ENCODE measurements around a stretch of chr19.

DNA sequence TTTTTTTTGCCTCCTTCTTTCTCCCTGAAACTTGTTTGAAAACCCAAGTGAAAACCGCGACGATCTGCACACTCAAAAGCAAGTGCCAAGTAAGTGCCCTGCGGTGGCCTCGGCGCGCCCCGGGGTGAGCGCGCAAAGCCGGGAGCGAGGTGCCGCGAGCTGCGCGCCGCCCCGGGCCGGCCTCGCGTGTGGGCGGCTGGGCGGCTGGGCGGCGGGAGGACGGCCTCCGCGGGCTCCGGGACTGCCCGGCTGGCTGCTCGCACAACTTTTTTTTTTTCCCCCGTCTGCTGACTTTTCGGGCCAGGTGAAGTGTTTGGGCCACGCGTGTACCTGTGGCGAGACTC lies 143.6 kb upstream of the ZNF536 start:
- RRBS: 4% methylated on average over 6 of the region's 36 CpGs

DNA sequence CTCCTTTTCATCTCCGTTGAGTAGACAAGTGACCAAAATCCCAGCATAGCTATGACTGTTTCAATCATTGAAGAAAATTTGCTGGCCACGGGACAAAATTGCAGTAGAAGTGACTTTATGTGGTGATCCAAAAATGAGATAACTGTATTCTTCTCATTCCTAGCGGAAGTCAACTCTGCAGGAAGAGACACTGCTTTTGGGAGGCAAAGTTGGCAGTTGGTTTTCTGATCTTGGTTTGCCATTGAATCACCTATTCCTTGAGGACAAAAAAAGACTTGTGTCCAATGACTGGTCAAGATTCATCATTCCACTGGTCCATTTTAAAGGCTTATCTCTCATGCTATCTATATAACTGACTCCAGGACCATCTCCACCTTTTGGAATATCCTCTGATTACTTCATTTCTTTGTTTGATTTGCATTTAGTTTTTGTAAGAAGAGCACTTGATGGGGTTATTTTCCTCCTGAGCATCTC lies 454.3 kb downstream of the ZNF536 start:
- RRBS: no CpG with 5 or more reads among the region's 3 CpGs

GRCh38 chr19:31262582-31263071 lies 86.6 kb downstream of the TSHZ3 start:
- RRBS: no CpG with 5 or more reads among the region's 8 CpGs

DNA sequence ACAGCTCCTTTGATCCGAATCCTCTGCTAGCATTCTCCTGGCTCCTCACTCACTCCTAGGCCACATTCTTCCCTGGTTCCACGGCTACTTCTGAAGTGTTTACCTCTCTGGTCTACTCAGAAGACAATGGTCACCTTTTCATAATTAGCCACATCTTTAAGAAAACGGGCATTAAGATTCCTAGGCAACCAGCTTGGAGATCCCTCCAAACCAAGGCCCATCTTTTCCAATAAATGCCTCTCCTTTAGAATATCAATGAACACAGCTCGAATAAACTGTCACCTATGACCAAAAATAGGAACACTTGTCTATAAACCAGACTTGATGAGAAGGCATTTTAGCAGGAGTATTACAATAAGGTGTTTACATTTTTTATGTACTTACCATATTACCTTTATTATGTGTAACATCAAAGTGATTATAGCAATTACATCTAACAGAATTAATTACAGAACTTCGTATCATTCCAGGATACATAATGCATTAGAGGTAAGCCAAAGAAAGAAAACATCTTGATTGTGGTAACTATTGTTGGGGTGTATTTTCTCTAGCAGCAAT lies 7.4 kb downstream of the TSHZ3 start:
- RRBS: no CpG with 5 or more reads among the region's 5 CpGs

GRCh38 chr19:31968771-31969412 lies 376.5 kb upstream of the ZNF507 start:
- RRBS: no CpG with 5 or more reads among the region's 8 CpGs

- RRBS: no CpG with 5 or more reads among the region's 16 CpGs
Observed at GRCh38 chr19:32354419-32354939, 9.1 kb downstream of the ZNF507 start.

DNA sequence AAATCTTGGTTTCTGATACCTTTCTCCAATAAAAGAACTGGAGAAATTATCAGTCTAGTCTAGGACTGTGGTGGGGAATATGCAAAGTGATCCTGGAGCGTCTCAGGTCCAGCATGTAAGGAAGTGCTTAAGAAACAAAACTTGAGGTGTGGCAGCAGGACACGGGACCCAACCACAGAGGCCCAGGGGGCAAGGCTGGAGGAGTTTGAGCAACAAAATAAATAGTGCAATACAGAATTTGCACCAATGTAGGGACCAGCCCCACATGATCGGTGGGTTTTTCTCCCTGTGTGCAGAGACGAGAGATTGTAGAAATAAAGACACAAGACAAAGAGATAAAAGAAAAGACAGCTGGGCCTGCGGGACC lies 29.2 kb upstream of the DPY19L3 start:
- RRBS: no CpG with 5 or more reads among the region's 5 CpGs

DNA sequence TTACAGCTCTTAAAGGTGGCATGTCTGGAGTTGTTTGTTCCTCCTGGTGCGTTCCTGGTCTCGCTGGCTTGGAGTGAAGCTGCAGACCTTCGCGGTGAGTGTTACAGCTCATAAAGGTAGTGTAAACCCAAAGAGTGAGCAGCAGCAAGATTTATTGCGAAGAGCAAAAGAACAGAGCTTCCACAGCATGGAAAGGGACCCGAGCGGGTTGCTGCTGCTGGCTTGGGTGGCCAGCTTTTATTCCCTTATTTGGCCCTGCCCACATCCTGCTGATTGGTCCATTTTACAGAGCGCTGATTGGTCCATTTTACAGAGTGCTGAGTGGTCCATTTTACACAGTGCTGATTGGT lies 8.3 kb downstream of the NUDT19 start:
- RRBS: no CpG with 5 or more reads among the region's 8 CpGs

- RRBS: 97% methylated on average over 1 of the region's 9 CpGs
Observed at GRCh38 chr19:33024434-33024863, 40.2 kb downstream of the RHPN2 start.

- RRBS: 96% methylated on average over 6 of the region's 37 CpGs
Observed at GRCh38 chr19:33206930-33207483, 12.9 kb downstream of the LRP3 start.

DNA sequence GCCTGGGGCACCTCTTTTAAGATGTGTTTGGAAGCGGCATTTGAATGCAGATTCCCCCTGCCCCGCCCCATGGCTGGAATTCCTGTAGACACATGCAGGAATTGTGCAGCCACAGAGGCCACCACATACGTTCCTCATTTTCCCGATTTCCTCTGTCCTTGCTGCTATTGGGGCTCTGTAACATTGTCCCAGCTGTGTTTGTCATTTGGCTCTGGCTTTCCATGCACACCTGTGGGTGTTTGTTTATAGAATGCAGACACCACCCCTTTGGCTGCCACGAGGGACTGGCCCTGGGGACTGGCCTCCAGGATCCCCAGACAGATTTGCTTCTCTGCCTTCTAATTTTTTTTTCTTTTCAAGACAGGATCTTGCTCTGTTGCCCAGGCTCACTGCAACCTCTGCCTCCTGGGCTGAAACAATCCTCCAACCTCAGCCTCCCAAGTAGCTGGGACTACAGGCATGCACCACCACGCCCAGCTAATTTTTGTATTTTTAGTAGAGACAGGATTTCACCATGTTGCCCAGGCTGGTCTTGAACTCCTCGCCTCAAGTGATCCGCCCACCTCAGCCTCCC lies 16.2 kb downstream of the CEBPA start:
- RRBS: no CpG with 5 or more reads among the region's 8 CpGs

DNA sequence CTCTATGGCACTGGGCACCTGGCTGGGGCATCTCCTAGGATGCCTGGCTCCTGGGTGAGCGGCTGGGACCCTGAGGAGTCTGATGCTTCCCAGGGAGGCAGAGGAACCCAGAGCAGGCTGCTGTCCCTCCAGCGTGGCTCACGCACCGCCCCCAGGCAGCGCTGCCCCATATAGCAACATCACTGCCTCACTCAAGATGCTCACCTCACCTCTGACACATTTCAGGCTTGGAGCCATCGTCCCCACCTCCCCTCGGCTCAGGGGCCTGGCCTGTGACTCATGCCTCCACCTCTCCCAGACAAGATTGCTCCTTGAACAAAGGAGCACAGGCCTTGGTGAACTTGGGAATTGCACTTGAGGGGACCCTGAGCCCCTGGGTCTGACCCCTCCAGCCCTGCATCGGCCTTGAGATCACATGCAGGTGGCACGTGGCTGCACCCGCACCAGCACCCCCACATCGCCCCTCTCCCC lies 11.4 kb downstream of the CEBPA start:
- RRBS: no CpG with 5 or more reads among the region's 11 CpGs

GRCh38 chr19:33293329-33293678 lies 9.0 kb downstream of the CEBPA start:
- RRBS: no CpG with 5 or more reads among the region's 11 CpGs

DNA sequence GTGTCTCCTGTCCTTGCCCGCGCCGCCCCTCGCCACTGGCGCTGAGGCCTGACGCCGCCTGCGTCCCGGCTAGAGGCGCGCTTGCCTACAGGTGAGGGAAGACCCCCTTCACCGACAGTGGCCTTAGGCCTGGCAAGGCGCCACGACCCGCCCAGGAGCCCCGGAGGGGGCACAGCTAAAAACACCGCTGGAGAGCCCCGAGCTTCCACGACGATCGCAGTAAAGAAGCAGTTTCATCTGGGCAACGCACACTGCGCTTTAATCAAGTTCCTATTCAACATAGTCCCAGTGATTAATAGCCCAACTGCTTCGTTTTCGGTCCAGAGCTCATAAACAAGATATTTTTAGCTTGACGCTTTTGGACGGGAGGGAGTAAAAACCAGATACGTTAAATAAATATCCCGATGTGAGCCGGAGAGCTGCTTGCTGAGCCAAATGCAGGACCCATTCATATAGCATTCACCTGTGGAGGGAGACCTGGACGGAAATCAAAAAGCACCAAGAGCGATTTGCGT lies 1.5 kb upstream of the CEBPA start:
- RRBS: 82% methylated on average over 11 of the region's 33 CpGs

GRCh38 chr19:33325787-33326319 lies 23.5 kb upstream of the CEBPA start:
- RRBS: no CpG with 5 or more reads among the region's 8 CpGs

GRCh38 chr19:33373890-33374927 lies 700 bp downstream of the CEBPG start:
- RRBS: 3% methylated on average over 27 of the region's 78 CpGs

DNA sequence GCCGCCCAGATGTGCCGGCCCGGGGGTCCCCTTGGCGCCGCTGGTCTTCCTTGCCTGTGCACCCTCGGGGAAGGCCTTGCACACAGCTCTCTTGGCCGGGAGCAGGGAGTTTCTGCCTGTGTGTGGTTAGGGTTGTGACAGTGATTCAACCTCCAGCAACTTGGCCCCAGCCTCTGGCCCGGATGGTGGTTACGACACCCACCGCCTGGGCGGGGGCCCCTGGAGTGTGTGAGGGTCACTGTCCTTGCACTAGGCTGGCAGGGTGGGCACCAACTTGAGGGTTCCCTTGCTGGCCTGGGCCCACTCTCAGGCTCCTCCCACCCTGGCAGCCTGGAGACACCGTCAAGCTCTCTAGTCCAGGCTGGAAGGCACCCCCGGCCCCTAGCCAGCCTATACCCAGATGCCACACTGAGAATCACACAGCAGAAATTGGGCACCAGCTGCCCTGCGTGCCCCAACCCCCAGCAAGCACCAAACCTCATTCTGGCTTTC lies 20.9 kb downstream of the CEBPG start:
- RRBS: 62% methylated on average over 6 of the region's 14 CpGs

DNA sequence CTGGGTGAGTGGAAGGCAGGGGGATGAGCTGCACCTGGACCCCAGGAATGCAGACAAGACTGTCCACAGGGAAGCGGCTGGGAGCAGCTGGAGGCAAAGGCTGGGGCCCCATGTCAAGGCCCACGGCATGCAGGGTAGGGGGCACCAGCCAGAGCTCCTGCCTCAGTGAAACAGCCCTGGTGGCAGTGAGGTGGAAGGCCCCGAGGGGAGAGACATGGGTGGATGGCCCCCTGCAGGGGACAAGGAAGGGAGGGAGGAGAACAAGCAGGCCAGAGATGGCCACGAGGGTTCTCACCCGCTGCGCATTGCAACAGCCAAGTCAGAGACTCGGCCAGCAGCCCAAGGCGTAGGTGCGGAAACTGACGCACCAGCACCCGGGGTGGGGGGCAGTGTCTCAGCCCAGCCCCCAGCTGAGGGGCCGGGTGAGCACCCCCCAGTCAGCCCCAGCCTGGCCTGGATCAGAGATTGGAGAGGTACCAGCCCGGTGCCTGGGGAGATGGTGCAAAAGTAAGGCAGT lies 34.3 kb downstream of the PEPD start:
- RRBS: 78% methylated on average over 3 of the region's 13 CpGs

DNA sequence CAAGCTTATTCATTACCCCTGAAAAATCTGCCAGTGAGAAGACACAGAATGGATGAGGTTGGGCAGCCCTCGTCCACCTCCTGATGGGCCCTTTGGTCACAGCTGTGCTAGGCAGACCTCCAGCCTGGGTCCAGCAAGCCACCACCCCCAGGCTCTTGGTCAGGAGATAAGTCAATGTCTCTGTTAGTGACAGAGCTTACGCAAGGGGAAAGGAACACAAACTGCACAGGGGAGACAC lies 19.7 kb downstream of the PEPD start:
- RRBS: no CpG with 5 or more reads among the region's 2 CpGs

DNA sequence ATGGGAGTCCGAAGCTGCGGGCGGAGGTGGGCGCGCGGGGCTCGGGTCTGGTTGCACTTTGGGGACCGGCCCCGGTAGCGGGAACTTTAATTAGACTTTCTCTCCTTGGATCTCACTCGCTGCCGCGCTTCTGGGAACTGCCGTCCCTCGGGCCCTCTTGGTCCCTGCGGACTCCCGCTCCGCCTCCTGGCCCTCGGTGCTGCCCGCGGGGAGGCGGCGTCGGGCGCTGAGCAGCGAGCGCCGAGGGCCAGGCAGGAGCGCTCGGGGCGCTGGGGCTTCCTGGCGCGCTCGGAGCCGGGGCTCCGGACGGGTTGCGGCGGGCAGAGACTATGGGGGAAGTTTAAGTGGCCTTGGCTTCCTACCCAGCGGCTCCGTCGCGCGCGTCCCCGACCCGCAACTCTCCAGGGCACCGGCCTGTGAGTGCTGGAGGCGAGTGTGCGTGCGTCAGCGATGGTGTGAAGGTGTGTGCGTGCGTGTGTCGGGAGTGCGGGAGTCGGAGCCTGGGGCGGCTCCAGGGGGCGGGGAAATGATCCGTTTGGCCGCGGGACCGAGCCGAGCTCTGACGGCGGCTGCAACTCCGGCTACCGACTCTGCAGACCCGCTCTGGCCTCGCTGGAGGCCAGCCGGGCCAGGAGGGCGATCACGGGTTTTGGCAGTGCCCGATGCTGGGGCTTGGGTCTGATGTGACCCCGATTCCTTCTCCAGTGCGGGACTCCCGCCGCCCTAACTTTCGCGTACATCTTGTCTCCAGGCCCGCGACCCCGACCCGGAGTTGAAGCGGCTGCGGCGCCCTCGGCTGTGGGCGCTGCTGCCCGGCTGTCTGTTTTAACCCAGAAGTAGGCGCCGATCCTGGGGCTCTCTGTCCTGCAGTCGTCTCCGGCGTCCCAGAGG lies 918 bp downstream of the CHST8 start:
- RRBS: 14% methylated on average over 31 of the region's 95 CpGs